Measurements from ENCODE around the genes P2RX2 and GOLGA3.

GRCh38 chr12:132602809-132603356 is 7.5 kb downstream of the LRCOL1 start:
- RRBS, 2 experiments: no CpG with 5 or more reads among the region's 26 CpGs

DNA sequence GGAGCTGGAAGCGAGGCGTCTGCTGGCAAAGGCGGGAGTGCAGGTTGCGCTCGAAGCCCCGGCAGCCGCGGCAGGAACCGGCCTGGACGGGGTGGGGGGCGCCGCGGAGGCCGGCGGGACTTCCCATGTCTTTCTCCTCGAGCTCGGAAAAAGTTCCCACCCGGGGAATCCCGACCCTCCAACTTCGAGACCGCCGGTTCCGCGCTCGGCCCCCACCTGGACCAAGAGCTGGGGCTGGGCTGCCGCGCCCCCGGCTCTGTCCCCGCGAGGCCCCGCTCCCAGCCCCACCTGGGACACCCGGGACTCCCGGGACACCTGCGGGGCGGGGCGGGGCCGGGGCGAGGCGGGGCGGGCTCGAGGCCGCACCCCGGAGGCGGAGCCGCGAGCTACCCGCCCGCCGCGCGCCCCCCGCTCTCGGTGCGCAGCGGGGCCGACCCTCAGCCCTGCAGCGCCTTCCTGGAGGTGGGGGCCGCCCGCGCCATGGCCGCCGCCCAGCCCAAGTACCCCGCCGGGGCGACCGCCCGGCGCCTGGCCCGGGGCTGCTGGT is at the start of gene P2RX2:
P2RX2 (plus strand) TSS at position 440 of the 547 bp plus-strand sequence.
- RRBS, 2 experiments: 23% methylated on average over 12 of the region's 69 CpGs

DNA sequence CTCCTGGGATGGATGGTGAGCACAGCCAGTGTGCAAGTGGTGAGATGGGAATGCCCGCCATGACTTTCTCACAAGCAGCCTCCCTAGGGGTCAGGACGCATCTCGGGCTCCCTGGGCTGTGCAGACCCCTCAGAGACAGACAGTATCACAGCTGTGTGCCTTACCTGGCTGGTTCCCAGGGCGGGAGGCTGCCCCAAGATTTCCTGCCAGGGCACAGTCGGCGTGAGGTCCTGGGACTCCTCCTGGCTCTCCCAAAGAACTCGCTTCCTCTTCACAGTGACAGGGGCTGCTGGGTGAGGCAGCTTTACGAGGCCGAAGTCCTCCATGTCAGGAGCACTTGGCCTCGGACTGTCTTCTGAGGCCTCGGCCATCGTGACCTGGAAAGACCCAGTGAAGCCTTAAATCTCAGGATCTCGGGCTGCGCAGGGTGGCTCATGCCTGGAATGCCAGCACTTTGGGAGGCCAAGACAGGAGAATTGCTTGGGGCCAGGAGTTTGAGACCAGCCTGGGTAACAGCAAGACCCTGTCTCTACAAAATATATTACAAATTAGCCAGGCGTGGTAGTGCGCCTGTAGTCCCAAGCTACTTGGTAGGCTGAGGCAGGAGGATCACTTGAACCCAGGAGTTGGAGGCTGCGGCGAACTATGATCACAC is 31.1 kb downstream of the P2RX2 start:
- RRBS, 2 experiments: no CpG with 5 or more reads among the region's 18 CpGs

- RRBS, 2 experiments: 80% methylated on average over 1 of the region's 39 CpGs; no CpG with 5 or more reads in 1 of the 2 experiments
Measured at GRCh38 chr12:132672004-132673187, 14.7 kb downstream of the POLE start.

DNA sequence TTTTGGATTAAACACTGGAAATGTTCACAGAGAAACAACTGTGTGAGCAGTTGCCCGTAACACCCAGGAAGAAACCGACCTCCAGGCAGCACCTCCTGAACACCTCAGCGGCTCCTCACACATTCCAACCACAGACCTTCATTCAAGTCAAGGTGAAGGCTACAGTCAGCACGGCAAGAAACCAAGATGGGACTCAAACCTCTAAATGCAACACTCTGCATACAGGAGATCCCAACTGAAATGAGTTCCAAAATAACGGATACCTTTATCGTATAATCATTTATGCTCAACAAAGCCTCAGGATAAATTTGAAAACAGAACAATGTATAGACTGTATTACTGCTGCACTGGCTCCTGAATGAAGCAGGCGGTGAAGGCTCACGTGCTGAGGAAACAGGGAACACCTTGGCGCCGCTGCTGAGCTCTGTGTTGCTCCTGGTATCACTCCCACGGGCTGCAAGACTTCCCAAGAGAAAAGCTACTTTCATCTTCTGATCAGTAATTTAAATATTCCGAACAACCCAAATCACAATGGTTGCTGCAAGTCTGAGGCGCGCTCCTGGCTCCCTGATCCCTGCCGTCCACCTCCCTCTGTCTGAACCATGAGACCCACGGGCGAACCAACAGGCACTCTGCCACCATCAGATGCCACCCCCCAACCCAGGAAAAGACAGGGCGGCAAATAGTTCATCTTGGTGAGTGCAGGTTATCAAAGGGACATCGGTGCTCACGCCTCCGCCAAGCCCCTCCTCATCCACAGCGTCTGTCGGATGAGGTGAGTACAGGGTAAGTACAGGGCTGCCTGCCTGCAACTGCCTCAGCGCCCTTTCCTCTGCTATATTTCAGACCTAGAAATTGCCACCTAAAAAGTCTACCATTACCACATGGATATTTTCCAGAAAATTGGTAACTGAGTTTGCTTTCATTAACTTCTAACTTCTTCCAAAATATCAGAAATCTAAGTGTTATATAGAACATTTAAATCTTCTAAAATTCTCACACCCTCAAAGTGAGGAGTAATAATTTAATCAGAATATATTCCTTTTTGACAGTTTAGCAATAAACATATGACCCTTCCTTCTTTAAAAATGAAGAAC is 15.8 kb downstream of the PGAM5 start:
- RRBS, 2 experiments: no CpG with 5 or more reads among the region's 24 CpGs

GRCh38 chr12:132731426-132732078 is 20.9 kb downstream of the PGAM5 start:
- RRBS, 2 experiments: no CpG with 5 or more reads among the region's 25 CpGs

- RRBS, 2 experiments: no CpG with 5 or more reads among the region's 20 CpGs
Measured at GRCh38 chr12:132736782-132737501, 24.7 kb downstream of the ANKLE2 start.

GRCh38 chr12:132742885-132743540 is 18.6 kb downstream of the ANKLE2 start:
- RRBS, 2 experiments: no CpG with 5 or more reads among the region's 9 CpGs

GRCh38 chr12:132747672-132748566 is 13.7 kb downstream of the ANKLE2 start:
- RRBS, 2 experiments: 94 to 95% methylated on average over 9 of the region's 37 CpGs

DNA sequence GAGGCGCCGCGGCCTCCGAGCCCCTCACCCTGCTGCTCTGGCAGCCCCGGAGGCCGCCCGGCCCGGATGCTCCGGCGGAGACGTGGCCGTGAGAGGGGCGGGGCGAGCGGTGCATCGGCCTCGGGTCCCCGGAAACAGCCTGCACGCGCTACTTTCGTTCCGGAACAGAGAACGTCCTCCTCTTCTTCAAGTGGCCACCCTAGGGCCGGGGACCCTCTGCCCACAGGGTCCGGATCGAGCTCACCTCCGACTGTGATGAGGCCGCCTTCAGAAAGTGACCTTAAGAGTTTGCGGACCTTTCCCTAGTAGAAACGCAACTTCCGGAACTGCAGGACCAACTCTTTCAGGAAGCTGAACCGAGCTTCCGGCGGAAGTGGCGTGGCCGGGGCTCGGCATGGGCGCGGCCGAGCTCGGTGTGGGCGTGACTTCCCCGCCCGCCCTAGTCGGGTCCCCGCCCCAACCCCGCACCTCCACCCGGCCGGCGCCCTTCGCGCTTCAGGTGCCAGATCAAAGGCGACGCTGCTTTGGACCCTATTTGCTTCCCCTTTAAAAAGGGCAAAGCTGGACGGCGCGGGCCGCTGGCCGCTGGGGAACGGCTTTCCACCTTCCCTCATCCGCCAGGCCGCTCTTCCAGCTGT is at the start of gene GOLGA3:
GOLGA3 (minus strand) TSS at position 95 of the 638 bp plus-strand sequence.
- RRBS, 2 experiments: 1% methylated on average over 29 of the region's 62 CpGs

GRCh38 chr12:133079882-133080581 is 691 bp upstream of the ZNF140 start:
- RRBS, 2 experiments: no CpG with 5 or more reads among the region's 43 CpGs

DNA sequence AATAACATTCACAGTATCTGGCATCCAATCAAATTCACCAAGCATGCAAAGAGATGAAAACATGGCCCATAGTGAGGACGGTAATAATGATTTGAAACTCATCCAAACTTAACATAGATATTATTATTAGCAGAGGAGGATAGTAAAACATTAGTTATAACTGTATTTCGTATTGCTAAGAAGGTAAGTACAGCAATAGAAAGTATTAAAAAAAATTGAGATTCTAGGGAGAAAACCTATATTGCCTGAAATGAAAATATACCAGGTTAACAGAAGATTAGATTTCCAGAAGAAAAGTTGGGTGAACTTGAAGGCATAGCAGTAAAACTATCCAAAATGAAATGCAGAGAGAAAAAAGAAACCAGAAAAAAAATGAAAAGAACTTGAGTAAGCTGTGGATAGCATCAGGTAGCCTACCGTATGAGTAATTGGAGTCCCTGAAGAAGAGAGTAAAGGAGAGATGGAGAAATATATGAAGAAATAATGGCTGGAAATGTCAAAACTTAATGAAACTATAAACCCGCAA is 10.9 kb downstream of the ZNF10 start:
- RRBS, 2 experiments: no CpG with 5 or more reads among the region's 4 CpGs